Anterior vena cava (tissue), 1 donor: ENCODE results near the genes CEMIP, GOLGA6L10 and AP3B2.

DNA sequence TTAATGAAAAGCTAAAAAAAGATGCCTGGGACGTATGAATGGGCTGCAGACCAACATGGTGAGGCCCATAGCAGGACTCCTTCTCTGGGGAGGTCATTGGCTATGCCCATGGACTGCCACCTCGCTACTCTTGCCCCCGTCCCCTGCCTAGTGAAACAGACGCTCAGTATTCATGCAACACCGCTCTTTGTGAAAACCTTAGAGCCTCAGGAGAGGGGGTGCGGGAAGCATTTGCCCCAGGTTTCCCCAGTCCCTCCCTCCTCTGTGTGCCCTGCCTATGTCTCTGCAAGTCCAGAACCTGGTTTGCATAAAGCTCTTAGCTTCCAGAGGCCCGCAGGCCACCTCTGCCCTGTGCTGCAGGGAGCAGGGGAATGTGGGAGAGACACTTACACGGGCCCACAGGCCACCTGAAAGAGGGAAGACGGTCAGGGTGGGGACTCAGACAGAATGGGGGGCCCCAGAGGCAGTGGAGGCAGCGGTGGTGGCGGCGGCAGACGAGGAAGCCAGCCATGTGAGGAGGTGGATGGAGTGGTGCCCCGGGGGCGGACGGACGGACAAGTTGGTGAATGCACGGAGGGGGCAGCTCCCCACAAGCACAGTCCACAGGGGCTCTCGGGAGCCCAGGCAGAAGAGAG is 33.8 kb upstream of the CTSH start:
- PRO-cap: no peak

GRCh38 chr15:78993798-78994321 is 49.0 kb upstream of the CTSH start:
- PRO-cap: no peak

- PRO-cap: no peak
These were observed 53.2 kb upstream of the CTSH start for GRCh38 chr15:78997854-78998577.

- PRO-cap: no peak
These were observed 18.4 kb upstream of the ZFAND6 start for GRCh38 chr15:80041224-80041423.

GRCh38 chr15:80778778-80779610 is at the start of gene CEMIP:
CEMIP (plus strand) TSS chr15:80779370.
- PRO-cap: no peak

- PRO-cap: no peak
These were observed 7.8 kb downstream of the MESD start for GRCh38 chr15:80981761-80982205.

DNA sequence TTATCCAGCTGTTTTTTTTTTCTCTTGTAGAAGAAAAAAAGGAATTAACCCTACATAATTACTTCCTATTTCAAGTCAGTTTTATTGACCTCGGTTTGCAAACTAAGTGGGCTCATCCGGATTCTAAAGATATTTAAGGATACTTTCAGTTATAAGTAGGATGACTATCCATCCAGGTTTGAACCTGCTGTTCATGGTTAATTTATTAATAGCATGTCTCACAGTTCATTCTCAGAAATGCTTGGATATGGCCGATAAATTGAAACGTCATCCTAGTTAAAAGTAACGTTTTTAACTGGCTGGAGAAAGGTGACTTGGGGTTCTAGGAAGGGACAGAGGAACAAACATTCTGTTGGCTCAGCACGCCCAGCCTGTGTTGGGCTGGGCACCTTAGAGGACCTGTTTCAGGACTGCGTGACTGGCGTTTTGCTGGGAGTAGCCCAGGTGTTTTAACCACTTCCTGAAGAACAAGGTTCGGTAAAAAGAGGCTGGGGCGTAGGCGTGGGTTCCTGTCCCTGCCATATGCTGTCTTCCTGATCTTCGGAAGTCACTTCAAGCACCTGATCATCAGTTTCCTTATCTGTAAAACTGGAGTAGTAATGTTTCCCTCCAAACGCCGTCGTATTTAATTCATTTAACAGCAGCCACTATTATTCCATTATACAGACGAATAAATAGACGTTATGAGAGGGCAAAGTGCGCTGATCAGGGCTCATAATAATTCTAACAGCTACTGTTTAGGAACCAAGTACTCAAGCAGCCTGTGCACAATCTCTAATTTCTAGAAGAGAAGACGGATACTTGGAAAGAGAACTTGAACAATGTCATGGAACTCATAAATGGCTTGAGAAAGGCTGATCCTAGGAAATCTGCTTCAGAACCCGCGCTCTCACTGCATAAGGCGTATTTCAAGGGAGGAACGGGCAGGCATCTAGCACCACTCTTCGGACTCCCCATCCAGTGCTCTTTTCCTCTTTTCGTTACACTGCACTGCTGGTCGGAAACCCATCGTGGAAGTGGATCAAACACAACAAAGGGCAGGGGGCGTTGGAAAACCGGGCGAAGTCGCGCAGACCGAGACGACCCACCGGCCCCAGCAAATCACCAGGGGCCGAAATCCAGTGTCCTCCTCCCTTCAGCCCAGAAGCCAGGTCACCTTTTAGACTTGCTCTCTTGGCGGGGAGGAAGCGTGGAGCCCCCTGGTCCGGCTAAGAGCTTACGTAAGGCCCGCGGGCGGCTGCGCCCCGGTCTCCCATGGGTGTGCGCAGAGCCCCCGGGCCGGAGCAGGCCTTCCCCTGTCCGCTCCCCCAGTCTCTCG is 856 bp upstream of the TLNRD1 start:
- PRO-cap: no peak

DNA sequence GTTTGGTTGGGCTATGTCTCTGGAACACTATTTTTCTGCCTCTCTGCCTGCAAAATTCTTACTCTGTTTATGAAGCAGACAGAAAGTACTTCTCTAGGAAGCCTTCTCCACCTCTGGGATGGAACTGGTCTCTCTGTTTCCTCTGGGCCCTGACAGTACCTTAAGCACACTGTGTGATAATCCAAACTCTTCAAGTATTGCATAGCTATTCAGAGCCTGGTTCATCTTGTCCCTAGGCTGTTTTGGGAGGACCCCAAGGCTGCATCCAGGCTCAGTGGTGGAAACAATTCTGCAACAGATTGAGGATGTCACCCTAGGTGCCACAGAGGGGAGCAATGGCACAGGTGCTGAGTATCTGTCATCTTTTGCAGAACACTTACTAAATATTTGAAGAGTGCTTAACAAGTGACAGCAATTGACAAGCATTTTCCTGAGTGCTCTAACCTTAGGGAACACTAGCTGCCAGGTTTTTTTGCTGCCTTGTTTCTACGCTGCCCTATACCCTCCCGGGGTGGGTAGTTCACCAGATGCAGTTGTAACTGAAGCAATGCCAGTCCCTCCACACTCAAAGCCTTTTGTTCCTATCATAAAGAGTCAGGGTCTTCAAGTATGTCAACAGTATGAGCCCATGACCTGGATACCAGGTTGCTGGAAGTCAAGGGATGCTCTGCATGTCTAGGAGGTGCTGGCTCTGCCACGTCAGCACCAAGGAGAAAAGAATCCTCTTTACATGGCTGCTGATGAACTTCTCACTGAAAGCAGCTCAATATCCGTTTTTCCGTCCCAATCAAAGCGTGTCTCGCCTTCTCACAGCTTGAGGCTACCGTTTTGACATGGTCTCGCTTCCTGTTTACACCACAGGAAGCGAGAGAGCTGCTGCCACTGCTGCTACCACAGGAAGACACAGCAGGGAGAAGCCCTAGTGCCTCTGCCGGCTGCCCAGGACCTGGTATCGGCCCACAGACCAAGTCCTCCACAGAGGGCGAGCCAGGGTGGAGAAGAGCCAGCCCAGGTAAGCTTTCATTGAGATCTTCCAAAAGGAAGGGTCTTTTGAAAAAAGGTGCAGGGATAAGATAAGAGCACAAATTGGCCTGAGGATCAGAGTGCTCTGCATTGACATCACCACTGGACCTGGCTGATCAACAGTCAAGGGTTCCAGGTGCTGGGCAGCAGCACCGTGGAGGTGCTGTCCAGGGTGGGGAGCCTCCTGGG is 27.5 kb downstream of the STARD5 start:
- PRO-cap: unidirectional peak, plus-strand start at position 896 of the sequence

GRCh38 chr15:81305512-81305967 is 18.4 kb downstream of the STARD5 start:
- PRO-cap: no peak

DNA sequence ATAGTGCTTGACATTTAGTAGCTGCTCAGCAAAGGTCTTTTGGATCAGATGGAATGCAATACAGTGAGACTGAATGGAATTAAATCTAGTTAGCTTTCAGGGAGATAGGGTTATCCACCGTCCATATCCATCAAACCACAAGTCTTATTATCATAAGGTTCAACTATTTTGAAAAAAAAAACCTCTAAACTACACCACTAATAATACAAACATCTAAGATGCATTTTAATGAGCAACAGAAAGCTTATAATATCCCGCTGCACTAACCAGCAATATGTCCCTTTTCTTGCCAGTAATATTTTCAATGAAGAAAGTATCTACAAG is 248.4 kb downstream of the MEX3B start:
- PRO-cap: no peak

- PRO-cap: no peak
These were observed 77.1 kb upstream of the MEX3B start for GRCh38 chr15:82122801-82123339.

GRCh38 chr15:82261917-82262399 is 576 bp downstream of the EFL1 start:
- PRO-cap: no peak

- PRO-cap: no peak
These were observed 36.0 kb downstream of the SAXO2 start for GRCh38 chr15:82298506-82299049.

GRCh38 chr15:82349361-82349816 is at the start of gene GOLGA6L10:
GOLGA6L10 (minus strand) TSS chr15:82349475.
- PRO-cap: no peak

GRCh38 chr15:82354932-82355541 is 5.8 kb upstream of the GOLGA6L10 start:
- PRO-cap: no peak

GRCh38 chr15:82680458-82681273 is 29.0 kb downstream of the AP3B2 start:
- PRO-cap: unidirectional peak, plus-strand start at chr15:82680528; unidirectional peak, plus-strand start at chr15:82680545

DNA sequence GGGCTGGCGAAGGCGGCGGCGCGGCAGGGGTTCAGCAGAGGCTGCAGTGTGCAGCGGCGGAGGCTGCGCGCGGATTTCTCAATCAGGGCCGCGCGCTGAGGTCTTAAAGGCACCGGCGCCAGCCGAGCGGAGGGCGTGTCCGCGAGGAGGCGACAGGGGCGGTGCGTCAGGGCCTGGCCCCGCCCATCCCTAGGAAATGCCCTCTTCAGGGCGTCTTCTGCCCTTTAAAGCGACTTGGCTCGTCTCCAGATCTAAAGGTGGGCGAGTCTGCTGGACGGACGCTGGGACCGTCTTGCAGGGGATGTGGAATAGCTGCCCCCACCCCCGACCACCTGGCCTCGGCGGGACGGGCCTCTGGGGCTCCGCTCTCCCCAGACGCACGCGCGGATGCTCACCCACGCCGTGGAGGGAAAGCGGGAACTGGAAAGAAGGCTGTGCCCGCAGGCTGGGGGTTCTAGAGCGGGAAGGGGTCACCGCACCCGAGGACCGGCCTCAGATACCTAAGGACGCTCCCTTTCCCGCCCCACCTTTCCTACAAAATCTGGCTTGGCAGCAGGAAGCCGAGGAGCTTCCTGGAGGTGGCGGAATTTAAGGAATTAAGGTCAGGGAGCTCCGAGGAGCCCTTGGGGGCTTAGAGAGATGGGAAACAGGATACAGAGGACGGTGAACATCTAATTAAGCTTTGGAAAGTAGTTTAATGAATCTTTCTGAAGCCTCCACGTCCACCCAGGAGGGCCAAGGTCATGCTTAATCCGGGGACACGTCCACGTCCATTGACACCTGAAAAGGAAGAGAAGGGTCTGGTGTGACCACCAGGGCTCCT is at the start of gene AP3B2:
Gene AP3B2 (minus strand): TSS at position 80 of the 823 bp plus-strand sequence.
- PRO-cap: unidirectional peak, minus-strand start at position 77 of the sequence

DNA sequence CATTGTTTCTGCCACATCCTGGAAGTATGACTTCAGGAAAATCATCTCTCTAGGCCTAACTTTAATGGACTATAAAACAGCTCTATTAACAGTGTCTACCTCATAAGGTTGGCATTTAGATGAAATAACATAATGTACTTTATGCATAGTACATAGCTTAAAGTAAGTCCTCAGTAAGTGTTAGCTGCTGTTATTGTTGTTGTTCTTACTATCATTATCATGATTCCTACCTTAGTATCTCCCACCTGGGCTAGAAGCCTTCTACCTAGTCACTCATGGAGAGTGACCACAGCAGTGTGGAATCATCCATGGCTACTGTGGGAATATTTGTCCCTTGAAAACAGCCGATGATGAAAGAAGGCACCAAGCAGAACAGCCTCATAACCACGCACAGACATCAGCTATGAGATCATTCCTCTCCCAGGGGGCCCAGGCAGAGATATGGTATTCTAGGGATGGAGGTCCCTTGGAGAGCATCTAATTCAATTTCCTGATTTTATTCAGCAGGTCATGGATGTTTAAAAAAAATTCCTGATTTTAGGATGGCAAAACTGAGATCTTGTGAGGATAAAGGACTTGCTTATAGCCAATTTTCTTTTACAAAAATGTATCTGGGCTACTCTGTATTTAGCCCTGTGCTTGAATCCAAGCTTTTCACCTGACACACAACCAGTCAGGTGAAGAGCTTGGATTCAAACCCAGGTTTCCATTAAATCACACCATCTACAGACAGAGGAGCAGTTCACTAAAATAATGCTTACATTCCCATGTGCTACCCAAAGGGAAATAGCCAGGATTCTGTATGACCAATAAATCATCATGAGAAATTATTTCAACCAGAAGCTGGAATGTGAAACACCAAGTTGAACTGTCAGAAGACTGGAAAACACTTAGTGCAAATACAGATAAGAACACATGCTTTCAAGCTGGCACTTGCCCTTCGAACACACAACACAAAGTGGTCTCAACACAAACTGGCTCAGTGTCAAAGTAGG is 1.7 kb downstream of the FSD2 start:
- PRO-cap: no peak

- PRO-cap: no peak
These were observed 715 bp upstream of the WHAMM start for GRCh38 chr15:82808683-82809143.

DNA sequence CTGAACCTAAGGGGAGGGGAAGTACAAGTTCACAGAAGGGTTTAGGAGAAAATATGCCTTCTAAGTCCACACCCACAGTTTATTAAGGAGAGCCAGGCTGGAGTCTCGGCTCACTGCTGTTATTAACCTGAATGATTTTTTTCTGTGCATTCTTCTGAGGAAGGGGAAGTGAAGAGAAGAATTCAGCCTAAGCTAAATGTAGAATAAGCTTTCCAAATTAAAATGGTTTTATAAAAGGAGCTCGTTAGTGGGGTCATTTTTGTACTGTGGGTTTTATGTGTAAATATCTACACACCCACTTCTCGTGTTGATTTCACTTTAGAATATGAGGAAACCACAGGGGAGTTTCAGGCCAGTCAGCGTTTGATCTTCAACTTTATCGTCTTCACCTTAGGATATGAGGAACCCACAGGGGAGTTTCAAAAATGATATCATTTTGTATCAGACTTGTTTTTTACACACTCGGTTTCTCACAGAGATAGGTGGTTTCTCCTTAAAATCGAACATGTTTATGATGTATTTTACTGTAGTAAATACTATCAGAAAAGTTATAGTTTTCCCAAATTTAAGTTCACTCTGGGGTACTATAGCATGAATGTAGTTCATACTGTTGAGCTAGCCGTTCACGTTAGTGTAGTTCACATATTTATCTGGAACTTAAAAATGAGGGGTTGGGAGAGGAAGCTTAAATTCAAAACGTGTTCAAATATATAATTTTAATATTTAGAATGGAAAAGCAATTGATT is 1.7 kb downstream of the WHAMM start:
- PRO-cap: no peak